SJCRH30 (cell line): Measurements from ENCODE around the genes ZBTB8OS, RBBP4 and KIAA1522.

DNA sequence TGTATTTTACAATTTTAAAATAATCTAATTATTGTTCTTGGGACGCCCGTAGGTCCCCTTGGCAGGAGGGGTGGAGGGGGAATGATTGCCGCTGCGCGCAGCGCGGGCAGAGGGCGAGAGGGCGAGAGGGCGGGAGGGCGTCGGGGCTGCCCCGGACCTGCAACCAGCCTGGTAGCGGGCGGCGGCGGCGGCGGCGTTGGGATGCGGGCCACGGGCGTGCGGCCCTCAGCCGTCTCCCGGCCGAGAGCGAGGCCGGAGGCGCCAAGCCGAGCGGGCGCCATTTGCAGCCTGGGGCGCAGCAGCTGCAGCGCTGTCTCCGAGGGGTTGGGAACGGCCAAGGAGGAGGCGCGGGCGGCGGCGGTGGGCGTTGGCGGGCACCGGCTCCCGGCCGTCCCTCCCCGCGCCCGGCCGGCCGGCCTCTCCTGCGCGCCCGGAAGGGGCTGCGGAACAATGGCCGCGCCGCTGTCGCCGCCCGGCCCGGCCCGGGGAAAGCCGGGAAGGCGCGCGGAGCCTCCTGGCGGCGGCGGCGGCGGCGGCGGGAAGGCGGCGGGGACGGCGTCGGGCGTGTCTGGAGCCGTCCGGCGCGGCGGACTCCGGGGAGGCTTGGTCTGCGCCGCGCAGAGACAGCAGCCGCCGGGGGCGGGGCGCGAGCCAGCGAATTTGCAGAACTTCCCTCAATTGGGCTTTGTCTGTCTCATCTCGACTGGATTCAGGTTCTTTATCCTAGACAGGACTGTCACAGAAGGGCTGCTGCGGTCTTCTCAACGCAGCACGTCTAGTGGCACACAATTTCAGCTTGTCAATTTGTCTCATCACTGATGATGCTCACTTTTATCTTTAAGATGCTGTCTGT lies 35.7 kb downstream of the ZBTB8B start:
- RAMPAGE, long total RNA = no peak

- RAMPAGE, long total RNA = start-site peak on the minus strand at chr1:32650504-32650582, 2,970 and 189 reads in 2 replicates
Measured at GRCh38 chr1:32650161-32651080, at the start of gene ZBTB8OS. Gene ZBTB8OS (minus strand): TSS chr1:32650550.

- RAMPAGE, long total RNA = start-site peak on the plus strand at chr1:32651190-32651301, 1,592 and 154 reads in 2 replicates
Measured at GRCh38 chr1:32651081-32652299, at the start of gene RBBP4. Gene RBBP4 (plus strand): TSS chr1:32651208.

- RAMPAGE, long total RNA = no peak
Measured at GRCh38 chr1:32715629-32716229, 13.2 kb upstream of the SYNC start.

DNA sequence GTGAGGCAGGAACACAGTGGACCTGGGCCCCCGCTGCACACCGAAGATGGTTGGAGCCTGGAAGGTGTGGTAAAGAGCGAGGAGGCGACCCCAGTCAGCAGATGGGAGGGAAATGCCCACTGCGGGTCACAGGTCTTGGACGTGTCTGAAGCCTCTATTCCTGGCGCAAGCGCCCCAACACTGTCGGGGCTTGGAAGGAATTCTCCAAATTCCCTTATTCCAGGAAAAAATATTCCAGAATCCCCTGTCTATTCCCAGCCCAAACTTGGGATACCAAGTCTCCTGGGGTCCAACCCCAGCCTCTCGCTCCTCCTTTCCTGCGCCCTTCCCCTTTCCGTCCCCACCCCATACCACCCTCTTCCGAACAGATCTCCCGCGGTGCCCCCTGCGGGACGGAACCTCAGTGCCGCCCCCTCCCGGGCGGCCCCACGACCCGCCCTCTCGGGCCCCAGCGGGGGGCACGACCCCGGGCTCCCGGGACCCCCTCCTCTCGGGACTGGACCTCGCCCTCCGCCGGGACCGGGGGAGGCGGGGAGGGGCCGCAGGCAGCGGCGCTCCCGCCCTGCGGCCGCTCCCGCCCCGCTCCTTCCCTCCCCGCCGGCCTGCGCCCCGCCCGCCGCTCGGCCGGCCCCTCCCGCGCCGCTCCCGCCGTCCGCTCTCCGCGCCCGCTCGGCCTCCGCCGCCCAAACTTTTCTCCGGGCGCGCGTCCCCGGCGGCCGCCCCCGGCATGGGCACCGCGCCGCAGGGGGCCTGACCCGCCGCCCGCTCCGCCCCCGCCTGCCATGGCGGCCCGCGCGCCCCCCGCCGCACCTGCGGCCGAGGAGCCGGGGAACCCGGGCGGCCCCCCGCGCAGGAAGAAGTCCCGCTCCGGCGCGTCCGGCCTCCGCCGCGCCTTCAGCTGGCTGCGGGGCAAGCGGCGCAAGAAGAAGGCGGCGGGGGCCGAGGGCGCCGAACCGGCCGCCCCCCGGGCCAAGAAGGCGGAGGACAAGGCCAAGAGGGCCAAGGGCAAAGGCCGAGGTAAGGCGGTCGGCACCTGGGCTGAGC lies at the start of gene KIAA1522:
Gene KIAA1522 (plus strand): TSS at position 658 of the 1,044 bp plus-strand sequence.
- RAMPAGE, long total RNA = no peak

DNA sequence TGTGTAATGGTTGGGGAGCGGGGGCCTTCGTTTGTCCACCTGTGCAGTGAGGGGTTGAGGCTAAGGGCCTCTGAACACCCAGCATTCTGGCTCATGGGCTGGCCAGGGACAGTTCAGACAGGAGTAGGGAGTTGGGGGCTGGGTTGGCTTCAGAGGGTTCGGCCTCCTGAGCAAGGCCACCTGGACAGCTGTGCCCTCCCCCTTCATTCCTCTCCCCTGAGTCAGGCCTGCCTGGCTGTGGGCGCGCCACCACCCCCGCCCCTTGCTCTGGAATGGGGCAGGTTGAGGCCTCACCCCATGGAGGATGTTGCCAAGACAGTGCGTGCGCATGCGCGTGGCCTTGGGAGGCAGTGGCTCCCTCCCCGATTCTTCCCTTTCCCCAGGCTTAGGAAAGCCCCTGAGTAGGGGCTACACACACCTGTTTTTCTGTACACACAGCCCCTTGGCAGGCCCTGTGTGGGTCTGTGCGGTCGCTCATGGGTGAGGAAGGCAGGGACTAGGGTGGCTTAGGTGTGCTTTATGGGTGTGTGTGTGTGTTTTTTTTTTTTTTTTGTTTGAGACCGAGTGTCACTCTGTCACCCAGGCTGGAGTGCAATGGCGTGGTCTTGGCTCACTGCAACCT lies 18.5 kb downstream of the KIAA1522 start:
- RAMPAGE, long total RNA = no peak

DNA sequence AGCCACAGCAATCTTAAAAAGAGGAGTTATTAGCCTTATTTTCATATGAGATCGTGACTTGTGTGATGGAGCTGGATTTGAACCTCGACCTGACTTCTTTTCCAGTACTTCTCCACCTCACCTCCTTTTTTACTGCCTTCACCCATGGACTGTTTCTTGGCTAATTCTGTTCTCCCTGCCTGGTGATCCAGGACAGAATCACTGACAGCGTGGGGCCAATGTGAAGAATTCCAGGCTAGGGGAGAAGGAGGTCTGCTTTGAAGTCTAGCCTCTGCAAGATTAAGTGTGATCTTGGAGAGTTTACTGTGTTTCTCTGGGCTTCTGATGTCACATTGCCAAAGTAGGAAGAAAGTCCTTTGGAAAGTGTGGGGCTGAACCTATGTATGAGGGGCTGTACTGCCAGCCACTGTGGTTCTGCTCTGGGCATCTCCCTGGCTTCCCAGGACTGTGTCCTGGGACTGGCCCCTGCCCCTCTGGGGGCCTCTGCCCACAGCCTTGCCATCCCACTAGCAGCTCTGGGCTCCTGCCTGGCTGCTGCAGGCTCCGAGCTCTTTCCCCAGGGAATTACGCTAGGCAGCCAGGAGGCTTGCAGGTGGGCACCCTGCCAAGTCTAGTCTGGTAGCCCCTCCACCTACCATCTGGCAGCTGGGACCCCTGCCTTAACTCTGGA lies 23.3 kb downstream of the KIAA1522 start:
- RAMPAGE, long total RNA = no peak

DNA sequence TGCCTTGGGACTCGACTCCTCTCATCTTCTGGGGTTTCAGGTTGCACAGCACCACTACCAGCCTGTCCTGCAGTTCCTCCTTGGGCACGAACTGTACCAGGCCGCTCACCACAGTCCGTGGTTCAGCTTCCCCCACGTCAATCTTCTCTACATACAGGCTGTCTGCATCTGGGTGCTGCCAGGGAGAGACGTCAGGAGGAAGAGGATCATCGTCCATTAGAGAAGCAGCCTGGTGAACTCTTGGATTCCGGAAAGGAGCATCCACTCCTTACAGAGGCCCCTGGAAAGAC lies 37.1 kb downstream of the YARS1 start:
- RAMPAGE, long total RNA = no peak

- RAMPAGE, long total RNA = no peak
Measured at GRCh38 chr1:32988885-32989729, 24.5 kb upstream of the RNF19B start.

DNA sequence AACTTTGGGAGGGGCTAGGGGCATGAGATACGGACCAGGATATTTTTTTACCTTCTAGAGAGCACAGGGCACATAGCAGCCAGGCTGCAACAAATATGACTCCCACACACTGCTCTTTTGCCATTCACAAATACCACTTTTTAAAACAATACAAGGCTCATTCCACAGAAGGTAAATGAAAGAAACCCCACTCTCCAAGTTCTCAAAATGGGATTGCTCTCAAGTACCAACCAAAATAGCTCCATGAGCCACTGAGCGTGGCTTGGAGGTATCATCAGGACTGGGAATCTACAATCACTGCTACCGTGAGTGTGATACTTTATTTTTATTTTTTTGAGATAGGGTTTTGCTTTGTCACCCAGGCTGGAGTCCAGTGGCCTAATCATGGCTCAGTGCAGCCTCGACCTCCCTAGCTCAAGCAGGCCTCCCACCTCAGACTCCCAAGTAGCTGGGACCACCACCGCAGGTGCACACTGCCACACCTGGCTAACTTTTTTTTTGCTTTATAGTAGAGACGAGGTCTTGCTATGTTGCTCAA lies 19.2 kb downstream of the AK2 start:
- RAMPAGE, long total RNA = no peak

GRCh38 chr1:33035752-33036538 lies 738 bp downstream of the AK2 start:
- RAMPAGE, long total RNA = no peak

- RAMPAGE, long total RNA = no peak
Measured at GRCh38 chr1:33130304-33130710, 49.4 kb downstream of the AZIN2 start.

- RAMPAGE, long total RNA = no peak
Measured at GRCh38 chr1:33170769-33171350, 11.0 kb downstream of the TRIM62 start.

DNA sequence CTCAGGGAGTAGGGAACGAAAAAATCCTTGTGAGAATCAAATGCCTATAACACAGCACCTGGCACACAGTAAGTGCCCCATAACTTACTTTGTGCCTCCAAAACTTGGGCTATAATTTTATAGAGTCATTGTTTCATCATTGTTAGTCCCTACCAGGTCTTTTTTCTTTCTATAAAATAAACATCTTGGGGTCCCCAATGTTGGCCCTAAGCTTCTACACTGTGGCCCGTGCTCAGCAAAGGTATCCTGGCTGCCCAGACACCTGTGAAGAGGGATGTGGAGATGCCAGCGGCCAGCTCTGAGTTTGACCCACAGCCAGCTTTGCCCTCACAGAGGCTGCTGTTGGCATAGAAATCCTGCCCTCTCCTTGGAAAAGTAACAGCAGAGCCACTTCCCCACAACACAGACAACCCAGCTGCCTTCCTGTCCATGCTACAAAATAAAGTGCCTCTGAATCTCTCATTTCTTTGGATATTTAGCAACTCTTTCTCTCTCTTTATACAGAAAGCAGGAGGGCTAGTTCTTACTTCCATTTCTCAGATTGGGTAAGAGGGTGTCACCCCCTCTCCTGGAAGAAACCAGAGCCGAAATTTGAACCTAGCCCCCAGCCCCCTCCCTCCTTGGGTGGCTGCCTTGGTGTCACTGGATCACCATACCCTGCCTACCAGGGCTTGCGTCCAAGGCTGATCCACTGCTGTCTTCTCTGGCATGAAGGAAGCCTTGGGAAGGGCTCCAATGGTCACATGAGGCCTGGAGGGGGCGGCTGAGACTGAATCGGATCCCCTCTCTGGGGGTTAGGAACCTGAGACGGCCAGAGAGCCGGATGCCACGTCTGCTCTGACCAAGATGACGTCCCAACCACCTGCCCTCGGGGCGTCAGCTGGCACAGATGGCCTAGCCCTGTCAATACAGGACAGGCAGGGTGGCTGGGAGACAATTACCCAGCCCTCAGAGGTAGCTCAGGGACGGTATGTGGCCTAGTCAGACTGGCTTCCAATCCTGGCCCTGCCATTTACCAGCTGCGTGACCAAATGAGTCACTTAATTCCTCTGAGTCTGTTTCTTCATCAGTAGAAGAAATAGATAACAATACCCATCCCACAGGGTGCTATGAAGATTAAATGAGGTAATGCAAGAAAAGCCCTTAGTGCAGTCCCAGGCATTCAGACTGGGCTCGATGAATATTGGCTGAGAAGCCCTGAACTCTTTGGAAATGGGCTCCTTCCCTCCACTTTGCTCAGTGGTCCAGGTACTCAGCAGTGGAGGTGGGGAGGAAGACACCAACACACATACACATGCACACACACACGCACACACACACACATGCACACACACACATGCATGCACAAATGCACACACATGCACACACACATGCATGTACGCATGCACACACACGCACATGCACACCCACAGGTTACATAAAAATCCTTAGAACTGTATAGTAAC lies 5.6 kb downstream of the TRIM62 start:
- RAMPAGE, long total RNA = no peak

DNA sequence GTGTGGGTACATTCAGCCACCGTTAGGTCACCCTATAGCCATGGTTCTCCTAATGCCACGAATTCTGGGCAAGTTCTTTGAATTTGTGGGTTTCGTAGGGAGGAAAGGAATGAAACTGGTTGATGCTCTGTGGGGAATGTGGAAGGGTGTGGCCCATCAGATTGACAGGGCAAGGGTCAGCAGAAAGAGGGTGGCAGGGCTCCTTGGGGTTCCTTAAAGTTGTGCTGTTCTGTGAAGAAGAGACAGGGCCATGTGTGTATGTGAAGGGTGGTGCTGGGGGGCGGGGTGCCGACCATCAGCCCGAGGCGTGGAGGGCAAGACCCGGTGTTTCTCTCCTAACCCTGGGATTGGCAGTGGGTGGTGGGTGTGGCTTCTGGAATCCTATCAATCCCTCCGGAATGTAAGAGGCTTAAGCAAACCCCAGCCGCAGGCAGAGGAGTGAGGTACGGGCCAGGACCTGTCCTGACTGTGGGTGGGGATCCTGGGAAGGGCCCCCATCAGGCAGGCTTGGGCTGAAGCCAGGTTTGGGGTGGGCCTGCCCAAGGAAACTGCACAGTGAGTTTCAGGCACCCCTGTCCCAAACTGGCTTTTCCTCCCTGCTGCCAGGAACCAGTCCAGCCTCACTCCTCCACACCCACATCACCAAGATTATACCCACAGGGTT lies 35.3 kb upstream of the ZNF362 start:
- RAMPAGE, long total RNA = no peak

DNA sequence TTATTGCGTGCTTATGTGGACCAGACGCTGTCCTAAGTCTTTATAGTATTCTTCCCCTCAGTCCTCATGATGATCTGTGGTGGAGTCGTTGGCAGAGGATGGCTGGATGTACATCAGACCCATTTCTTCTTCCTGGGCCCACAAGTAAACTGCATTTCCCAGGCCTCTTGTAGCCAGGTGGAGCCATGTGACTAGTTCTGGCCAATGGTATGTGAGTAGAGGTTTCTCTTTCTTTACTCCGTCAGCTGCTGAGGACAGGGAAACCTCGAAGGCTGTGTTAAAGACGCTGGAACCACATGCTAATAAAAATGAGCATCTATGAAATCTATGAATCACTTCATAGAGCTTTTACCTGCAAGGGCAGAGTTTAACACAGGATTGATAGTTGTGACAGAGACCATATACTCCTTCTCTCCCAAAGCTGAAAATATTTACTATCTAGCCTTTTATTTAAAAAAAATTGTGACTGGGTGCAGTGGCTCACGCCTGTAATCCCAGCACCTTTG lies 18.7 kb upstream of the ZNF362 start:
- RAMPAGE, long total RNA = no peak

DNA sequence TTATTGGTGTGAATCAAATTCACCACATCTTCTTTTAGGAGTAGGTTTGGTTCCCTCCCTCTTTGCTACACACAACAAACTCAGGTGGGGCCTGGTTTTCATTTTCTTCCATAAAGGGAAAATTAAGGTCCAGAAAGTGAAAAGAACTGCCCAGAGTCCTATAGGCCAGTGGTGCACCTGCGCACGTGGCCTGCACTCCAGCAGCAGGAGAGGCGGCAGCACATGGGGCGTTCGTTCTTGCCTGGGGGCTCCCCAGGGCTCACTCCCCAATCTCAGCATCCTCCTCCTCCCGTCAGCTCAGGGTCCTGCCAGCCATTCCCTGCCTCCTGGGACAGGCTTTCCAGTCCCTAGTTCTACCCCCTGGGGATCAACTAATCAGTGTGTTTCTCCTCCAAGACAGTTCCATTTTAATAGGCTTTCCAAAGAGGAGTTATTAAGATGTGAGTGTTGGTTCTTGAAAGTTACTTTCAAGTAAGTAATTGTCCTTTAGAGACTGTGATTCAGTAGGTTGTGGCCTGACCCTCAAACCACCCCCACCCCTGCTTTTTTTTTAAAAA lies 1.2 kb upstream of the A3GALT2 start:
- RAMPAGE, long total RNA = no peak

- RAMPAGE, long total RNA = no peak
Measured at GRCh38 chr1:33339329-33339933, 18.5 kb upstream of the A3GALT2 start.

DNA sequence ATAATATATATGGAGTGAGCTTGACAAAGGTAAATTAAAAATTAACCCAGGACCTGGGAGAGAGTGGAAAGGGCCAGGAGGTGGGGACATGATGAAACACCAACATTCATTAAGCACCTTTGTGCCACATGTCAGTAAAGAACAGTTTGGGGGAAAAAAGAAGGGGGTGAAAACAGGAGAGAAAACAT lies 26.4 kb upstream of the A3GALT2 start:
- RAMPAGE, long total RNA = no peak

GRCh38 chr1:33349070-33349959 lies 28.4 kb upstream of the A3GALT2 start:
- RAMPAGE, long total RNA = no peak